ENCODE results near the genes APIP and CD44.

- PRO-cap: no peak
- RAMPAGE, long total RNA, 3 experiments: no peak in any of the 3 experiments
Measured at GRCh38 chr11:33707794-33708554, 7.3 kb upstream of the C11orf91 start.

DNA sequence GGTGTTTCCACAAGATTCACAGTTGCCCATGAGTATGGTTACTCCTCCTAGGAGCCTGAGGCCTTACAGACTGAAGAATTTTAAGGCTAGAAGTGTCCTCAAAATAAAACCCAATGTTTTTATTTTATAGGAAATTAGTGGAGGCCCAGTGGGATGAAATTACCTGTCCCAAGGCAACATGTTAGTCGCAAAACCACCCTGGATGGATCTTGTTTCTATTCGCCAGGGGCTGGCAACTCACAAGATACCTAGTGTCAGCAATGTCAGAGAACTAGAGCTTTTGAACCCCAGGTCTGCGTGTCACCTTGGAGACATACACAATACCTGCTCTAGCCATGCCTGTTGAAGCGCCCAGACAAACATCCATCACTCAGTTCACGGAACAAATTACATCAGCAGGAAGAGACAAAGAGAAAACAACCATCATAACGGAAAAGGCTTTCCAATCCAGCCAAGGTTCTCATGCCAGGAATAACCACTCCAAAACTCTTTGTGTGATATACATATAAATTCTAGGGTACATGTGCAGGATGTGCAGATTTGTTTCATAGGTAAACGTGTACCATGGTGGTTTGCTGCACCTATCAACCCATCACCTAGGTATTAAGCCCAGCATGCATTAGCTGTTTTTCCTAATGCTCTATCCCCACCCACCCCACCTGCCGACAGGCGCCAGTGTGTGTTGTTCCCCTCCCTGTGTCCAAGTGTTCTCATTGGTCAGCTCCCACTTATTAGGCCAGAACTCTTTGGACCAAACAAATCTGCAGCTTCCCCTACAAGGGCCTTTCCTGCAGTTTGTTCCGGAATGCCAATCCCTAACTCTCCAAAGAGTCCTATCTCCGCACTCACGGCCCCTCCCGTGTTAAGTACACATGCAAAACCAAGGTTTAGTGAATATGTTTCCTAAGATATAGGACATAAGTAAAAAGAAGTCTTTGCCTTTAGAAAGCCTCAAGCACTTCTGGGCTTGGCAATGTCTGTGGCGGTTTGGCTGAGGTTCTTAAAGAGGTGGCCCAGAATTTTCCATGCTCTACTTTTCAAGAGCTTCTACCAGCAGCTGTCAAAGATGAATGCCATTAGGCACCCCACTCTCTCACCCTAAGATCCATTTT lies 2.0 kb downstream of the CD59 start:
- PRO-cap: bidirectional peak, plus-strand start at position 758 of the sequence, minus-strand start at position 661 of the sequence
- RAMPAGE, long total RNA, 3 experiments: no peak in any of the 3 experiments

GRCh38 chr11:33912322-33913243 lies 20.7 kb upstream of the LMO2 start:
- PRO-cap: no peak
- RAMPAGE, long total RNA, 3 experiments: no peak in any of the 3 experiments

DNA sequence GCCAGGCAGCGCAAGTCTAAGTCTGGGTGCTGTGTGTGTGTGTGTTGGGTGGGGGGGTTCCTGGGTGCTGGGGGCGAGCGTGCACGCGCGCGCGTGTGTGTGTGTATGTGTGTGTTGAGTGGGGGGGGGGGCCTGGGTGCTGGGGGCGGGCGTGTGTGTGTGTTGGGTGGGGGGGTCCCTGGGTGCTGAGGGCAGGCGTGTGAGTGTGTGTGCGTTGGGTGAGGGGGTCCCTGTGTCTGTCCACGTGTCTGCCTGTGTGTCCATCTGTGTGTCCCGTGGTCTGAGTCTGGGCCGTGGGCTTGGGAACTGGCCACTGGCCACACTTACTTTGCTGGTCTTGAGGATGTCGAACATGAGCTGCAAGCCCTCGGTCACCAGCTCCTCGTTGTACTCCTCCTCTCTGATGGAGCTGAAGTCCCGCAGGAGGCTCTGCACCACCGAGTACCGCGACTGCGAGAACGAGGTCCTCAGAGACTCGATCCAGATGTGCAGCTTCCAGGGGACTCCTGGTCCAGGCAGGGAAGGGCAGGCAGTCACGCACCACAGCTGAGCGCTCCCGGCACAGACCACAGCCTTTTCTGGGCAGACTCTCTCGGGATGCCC lies 55.2 kb downstream of the NAT10 start:
- PRO-cap: no peak
- RAMPAGE, long total RNA, 3 experiments: no peak in any of the 3 experiments

GRCh38 chr11:34435985-34436565 lies 2.7 kb upstream of the CAT start:
- PRO-cap: no peak
- RAMPAGE, long total RNA, 3 experiments: no peak in any of the 3 experiments

DNA sequence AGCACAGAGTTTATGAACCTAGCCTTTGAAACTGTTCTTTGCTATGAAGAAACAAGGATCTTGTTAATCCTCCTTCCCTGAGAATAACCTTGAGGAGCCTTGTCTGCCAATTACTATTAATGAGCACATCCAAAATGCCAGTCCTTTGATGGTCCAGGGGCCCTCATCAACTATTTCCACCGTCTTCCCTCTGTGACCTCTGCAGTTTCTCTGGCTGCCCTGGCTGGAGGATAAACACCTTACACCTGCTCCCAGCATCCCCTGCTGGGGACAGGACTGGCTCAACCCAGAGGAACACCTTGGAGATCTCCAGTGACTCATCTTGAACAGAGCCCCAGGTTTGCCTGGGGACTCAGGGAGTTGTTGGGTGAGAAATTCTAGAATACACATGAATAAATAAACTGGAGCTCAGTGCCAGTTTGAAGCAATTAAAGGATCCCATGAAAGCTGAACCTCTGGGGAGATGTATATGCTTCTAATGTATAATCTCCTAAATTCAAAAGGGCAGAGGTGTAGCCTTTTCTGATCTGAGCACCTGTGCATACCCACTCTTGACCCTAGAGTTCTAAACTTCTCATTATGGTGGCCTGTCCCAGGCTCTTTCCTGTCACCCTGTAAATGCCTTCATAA lies 24.1 kb upstream of the ELF5 start:
- PRO-cap: no peak
- RAMPAGE, long total RNA, 3 experiments: no peak in any of the 3 experiments

DNA sequence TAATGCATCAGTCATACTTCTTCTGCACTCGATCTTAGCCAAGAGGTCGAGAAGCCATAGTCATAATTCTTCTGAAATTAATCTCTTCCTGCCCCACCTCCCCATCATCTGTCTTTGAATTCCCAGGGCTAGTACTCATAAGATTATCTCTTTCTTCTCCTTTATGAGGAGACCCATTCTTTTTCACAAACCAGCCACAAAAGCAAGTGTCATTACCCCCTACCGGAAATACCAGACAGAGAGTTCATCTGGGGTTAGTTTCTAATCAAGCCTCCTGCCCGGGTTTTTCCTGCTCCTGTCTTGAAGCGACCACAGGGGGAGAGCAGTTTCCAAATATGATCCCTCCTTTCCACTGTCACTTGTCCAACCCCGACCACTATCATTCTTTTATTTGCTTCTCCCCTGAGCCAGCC lies 21.3 kb upstream of the EHF start:
- PRO-cap: no peak
- RAMPAGE, long total RNA, 3 experiments: no peak in any of the 3 experiments

GRCh38 chr11:34600168-34601219 lies 20.4 kb upstream of the EHF start:
- PRO-cap: no peak
- RAMPAGE, long total RNA, 3 experiments: no peak in any of the 3 experiments

DNA sequence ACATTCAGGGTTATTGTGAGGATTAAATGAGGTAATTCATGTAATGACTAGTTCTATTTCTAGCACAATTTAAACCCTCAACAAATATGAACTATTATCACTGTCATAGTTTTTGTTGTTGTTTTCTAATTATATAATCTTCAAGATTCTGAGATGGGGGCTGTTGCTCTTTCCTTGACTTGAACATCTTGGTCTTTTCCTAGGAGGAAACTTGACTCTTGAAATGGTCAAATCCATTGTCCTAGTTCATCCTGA lies 9.4 kb downstream of the EHF start:
- PRO-cap: no peak
- RAMPAGE, long total RNA, 3 experiments: no peak in any of the 3 experiments

DNA sequence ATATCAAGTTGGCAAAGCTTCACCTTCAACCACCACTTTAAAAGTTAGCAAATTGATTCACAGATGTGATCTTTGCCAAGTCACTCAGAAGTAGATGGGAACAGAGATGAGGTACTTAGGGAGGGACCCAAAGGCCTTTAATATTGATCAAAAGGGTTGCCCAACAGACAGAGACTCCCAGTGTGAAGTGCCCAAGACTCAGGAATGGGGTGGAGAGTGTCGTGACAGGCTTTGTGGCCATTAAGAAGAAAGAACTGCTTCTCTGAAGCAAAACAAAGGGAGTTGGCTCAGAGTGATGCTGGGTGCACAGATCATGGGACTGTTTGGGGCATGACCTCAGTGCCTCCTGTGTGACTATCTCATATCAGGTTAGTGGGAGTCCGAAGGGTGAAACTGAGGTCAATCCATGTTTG lies 132.3 kb downstream of the APIP start:
- PRO-cap: no peak
- RAMPAGE, long total RNA, 3 experiments: no peak in any of the 3 experiments

GRCh38 chr11:34915588-34915996 lies 587 bp downstream of the APIP start:
- PRO-cap: unidirectional peak, plus-strand start at chr11:34915709; unidirectional peak, plus-strand start at chr11:34915749
- RAMPAGE, long total RNA, 3 experiments: no peak in any of the 3 experiments

- PRO-cap: unidirectional peak, minus-strand start at chr11:34916072; unidirectional peak, minus-strand start at chr11:34916133; unidirectional peak, minus-strand start at chr11:34916173; bidirectional peak, plus-strand start at chr11:34916641, minus-strand start at chr11:34916336
- RAMPAGE, long total RNA, 3 experiments: start-site peak on the plus strand in 3 of 3 experiments, at chr11:34916623-34916653 at its widest, 505 to 681 reads per replicate; start-site peak on the minus strand in 3 of 3 experiments, at chr11:34916324-34916401 at its widest, 145 to 673 reads per replicate
Measured at GRCh38 chr11:34915997-34916748, at the start of gene APIP. Gene APIP (minus strand): TSS chr11:34916379.

DNA sequence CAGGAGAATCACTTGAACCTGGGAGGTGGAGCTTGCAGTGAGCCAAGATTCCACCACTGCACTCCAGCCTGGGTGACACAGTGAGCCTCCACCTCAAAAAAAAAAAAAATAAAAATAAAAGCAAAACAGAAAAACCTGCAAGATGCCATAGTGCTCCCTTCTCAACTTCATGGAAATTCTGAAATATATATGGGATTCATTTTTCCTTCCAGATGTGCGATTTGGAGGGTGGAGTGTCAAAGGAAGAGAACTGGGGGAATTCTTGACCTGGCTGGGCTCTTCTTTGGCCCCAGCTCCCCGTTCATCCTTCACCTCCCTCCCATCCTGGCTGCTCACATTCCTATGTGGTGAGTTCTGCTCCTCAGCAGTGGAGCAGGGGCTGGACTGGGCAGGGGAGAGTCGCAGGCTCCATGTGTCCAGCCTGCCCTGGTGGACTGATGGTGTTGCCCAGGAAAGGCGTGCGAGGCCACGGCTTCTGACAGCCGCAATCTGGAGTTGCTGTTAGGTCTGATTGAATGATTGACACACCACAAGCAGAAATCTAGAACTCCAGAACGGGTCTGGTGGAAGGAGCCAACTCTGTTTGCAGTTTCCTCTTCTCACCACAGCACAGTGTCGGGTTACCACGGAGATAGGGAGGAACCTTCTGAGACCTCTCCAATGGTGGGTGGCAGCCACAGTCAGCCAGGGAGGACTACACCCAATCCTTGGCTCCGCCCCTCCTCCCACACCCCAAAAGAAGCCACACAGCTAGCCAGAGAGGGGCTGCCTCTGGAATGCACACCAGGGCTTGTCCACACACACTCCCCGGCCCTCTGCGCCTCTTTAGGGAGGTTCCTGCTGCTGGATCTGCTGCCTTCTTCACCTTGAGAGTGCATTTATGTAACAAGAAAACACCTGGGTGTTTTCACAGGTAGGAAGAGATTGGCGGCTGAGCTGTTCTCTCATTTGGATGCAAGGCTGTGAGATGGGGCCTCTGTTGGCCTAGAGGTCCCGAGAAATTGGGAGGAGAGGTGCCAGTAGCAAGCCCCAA lies 56.6 kb upstream of the CD44 start:
- PRO-cap: no peak
- RAMPAGE, long total RNA, 3 experiments: no peak in any of the 3 experiments

GRCh38 chr11:35138551-35139501 lies at the start of gene CD44:
Gene CD44 (plus strand): TSS chr11:35139171.
- PRO-cap: bidirectional peak, plus-strand start at chr11:35139168, minus-strand start at chr11:35139043
- RAMPAGE, long total RNA, 3 experiments: start-site peak on the plus strand in 1 of 3 experiments, at chr11:35139120-35139233 at its widest, 30 reads per replicate

GRCh38 chr11:35153866-35154291 lies 14.9 kb downstream of the CD44 start:
- PRO-cap: no peak
- RAMPAGE, long total RNA, 3 experiments: no peak in any of the 3 experiments

DNA sequence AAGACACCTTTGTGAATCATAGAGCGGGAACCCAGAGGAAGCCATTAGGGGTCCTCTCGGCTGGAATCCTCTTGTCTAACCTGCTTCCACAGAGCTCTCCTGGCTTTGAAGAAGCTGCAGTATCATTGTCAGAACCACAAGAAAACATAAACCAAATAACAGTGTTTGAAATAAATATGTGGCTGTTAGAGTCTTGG lies 37.9 kb downstream of the CD44 start:
- PRO-cap: no peak
- RAMPAGE, long total RNA, 3 experiments: no peak in any of the 3 experiments

GRCh38 chr11:35181319-35181776 lies 42.4 kb downstream of the CD44 start:
- PRO-cap: no peak
- RAMPAGE, long total RNA, 3 experiments: no peak in any of the 3 experiments

GRCh38 chr11:35359938-35360620 lies 59.3 kb downstream of the SLC1A2 start:
- PRO-cap: no peak
- RAMPAGE, long total RNA, 3 experiments: no peak in any of the 3 experiments

DNA sequence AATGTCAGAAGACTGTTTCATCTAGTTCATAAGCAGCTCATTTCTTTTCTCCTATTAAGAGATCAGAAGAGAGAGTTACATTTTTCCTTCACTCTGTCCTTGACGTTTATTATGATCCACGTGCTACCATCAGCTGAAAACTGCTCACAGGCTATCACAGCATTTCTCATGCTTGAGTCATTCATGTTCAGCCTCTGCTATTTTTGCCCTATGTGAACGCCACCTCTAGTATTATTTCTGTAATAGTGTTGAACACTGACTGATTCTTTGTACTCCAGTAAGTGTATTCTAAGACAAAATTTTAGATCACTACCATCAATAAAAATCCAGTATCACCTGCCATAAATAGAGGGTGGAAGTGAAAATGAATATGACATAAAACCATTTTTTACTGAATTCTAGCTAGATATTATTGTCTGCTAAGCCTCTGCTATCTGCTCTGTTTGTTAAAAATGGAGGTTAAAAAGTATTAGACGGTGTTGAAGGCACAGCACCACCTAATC lies 51.8 kb downstream of the SLC1A2 start:
- PRO-cap: no peak
- RAMPAGE, long total RNA, 3 experiments: no peak in any of the 3 experiments

GRCh38 chr11:35424038-35424475 lies 4.7 kb upstream of the SLC1A2 start:
- PRO-cap: no peak
- RAMPAGE, long total RNA, 3 experiments: no peak in any of the 3 experiments

Measured in gastrocnemius medialis (tissue), 3 donors.